GM12891 (cell line): ENCODE results near the genes PACRGL, SOD3, LGI2, ZCCHC4 and ANAPC4.

- RRBS: under 1% methylated on average over 14 of the region's 62 CpGs
Measured at GRCh38 chr4:20699866-20700709, at the start of gene PACRGL. Gene PACRGL, plus strand, starts transcription at chr4:20700458.

- RRBS: no CpG with 5 or more reads among the region's 7 CpGs
Measured at GRCh38 chr4:22398640-22399440, 117.0 kb downstream of the ADGRA3 start.

GRCh38 chr4:22491034-22491478 is 24.8 kb downstream of the ADGRA3 start:
- RRBS: no CpG with 5 or more reads among the region's 4 CpGs

- RRBS: 1% methylated on average over 3 of the region's 71 CpGs
Measured at GRCh38 chr4:22514981-22515816, 667 bp downstream of the ADGRA3 start.

- RRBS: no CpG with 5 or more reads among the region's 8 CpGs
Measured at GRCh38 chr4:23788374-23789019, 101.3 kb downstream of the PPARGC1A start.

GRCh38 chr4:23888353-23888583 is 1.6 kb downstream of the PPARGC1A start:
- RRBS: no CpG with 5 or more reads among the region's 1 CpG

DNA sequence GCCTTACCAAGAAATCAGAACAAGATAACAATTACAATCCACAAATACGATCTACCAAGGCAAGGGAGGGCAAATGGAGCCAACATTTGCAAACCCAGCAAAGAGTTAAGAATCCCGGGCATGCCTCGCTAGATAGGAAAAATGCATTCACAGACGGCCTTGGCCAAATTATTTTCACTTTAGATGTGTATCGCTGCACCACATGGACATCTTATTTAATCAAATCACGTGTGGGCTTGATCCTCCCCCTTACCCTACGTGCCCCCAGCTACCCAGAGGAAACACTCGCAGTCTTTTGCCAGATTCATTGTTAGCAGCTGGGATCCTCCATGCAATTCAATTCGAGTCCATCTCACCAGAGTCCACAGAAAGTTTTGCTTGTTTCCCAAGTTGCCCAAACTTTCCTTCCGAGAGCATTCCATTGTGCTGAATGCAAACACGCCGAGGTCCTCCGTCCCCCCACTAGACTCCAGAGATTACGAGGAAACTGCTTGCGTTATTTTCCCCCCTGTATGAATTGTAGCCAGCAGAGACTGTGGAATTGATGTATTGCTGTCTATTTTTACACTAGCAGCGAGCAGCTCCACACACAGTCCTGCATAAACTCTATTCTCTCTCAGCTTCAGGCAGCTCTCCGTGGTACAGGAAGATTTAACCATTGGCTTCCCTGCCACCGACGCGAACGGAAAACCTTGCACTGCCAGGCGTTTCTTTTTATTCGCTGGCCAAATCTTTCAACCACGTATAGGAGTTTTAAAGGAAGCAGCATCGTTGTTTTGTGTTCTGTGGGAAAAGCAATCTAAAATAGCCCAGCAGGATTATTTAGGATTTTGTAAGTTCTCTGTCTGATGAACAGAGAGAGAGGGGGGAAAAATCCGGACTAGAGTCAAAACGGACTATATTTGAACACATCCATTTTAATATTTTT is 999 bp downstream of the PPARGC1A start:
- RRBS: no CpG with 5 or more reads among the region's 27 CpGs

DNA sequence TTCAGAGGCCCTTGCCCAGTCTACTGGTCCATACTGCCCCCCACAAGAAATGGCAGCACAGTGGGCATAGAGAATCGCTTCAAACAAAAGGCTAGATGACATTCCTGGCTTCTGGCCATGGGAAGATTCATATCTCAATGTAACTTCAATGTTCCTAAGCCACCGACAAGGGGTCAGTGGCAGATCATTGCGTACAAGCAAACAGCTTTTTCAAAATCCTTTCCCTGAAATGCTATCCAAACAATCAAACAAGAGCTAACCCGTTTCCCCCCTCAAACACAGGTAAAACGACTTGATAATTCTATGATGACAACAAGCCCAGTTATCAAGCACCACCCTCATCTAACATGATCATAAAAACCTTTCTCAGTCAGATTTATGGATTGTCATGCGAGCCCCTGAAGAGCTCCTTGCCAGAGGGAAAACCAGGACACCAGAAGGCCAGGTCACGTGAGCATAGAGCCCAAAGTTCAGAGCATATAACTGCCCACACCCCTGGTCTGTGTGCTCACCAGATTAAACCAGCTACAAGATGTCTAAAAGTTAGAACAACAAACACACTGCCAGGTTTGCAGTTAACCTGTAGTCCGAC is 247.9 kb upstream of the PPARGC1A start:
- RRBS: no CpG with 5 or more reads among the region's 8 CpGs

- RRBS: no CpG with 5 or more reads among the region's 4 CpGs
Measured at GRCh38 chr4:24261234-24261756, 323.1 kb downstream of the DHX15 start.

DNA sequence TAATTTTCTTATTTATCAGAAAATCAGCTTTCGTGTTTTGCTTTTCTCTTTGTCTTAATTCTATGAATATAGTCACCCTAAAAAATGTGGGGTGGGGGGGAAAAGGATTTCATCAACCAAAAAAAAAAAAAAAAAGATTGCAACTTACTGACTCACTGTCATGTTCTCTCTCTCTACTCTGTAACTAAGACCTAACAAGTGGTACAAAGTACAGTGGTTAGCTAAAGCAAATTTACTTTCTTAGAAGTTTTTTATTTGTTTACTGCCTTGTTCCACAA is 271.9 kb downstream of the DHX15 start:
- RRBS: no CpG with 5 or more reads among the region's 1 CpG

GRCh38 chr4:24472615-24473281 is 111.6 kb downstream of the DHX15 start:
- RRBS: 2% methylated on average over 12 of the region's 87 CpGs

DNA sequence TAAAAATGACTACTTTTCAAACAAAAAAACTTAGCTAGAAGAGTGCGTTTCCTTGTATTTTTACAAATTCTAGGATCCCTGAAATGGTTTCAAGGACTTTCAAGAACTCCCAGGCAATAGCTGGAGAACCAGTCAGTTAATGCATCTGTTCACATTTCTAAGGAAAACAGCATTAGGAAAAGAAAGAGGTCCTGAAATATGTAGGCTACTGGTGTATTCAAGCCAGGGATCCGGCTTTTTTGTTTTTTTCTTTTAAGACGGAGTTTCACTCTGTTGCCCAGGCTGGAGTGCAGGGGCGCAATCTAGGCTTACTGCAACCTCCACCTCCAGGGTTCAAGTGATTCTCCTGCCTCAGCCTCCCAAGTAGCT is 11.7 kb downstream of the DHX15 start:
- RRBS: no CpG with 5 or more reads among the region's 4 CpGs

DNA sequence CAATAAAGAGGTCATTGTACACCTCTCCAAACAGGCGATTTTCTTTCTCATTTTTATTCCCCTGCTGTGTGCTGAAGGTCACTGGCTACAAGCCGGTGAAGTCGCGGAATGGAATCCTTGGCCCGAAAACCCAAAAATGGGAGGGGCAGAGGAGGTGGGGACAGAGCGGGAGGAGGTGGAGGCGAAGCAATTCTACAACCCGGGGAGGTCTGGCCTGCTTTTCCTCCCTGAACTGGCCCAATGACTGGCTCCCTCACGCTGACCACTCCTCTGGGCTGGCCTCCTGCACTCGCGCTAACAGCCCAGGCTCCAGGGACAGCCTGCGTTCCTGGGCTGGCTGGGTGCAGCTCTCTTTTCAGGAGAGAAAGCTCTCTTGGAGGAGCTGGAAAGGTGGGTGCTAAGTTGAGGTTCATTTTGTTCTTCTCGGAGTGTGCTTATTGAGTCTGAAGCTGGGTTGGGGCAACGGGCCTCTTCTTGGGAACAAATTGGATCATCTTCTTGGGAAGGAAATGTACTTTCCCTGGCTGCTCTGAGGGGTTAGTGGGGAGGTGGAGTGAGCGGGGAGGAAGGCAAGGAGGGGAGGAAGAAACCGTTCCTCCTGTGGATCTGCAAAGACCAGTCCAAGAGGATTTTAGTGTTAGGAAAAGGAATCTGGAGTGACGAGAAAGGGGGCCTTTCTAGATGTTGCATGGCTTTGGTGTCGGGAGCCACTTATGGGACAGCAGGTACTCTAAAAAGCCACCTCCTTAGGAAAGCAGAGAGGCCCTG is at the start of gene SOD3:
TSS of gene SOD3 (plus strand) at position 312 of the 768 bp plus-strand sequence.
- RRBS: no CpG with 5 or more reads among the region's 18 CpGs

GRCh38 chr4:24856694-24857153 is 56.1 kb downstream of the CCDC149 start:
- RRBS: no CpG with 5 or more reads among the region's 8 CpGs

DNA sequence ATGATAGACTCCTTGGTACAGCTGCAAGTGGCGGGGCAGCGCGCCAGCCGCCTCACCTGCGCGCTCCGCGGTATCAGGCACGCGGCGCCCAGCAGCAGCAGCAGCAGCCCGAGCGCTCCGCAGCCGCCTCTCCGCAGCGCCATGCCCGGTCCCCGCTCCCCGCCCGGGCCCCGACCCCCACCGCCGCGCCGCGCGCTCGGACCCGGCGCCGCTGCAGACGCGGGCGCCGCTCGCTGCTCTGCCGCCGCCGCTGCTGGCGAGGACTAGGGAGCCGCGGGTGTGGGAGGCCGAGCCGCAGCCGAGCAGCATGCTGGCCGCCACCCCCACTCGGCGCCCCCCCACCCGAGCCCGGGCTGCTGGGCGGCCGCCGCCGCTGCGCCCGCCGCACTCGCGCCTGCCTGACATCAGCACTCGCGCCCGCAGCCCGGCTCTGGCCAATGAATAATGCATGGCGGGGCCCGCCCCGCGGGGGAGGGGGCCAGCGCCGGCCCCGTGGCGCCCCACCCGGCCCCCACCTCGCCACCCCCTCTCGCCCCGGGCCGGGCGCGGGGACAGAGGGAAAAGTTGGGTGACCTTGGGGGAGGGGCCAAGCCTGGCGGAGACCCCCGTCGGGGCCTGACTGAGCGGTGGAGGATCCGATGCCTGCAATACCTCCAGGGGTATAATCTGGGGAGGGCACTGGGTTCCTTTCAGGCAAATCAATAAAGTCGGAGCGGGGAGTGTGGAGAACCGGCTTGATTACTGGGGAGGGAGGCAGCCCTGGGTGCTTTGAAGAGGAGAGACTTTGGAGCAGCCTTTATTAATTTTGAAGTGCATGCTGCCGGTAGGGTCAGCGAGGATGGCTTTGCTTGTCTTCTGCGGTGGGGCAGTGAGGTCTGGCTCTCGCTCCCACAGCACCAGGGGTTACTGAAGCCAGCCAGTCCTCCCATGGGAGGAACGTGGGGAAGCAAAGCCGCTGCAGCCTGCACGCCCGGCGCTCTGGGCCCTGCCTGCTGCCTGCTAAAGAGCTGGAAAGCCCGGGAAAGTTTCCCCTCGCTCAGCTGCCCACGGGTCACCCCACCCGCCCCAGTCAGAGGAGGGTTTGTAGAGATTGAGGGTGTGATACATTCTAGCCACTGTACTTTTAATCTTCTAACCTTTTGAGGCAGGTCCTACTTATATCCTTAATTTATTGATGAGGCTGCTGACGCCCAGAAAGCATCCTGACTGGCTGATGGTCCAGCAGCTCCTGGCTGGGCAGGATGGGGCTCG is at the start of gene LGI2:
TSS of gene LGI2 (minus strand) at position 396 of the 1,251 bp plus-strand sequence.
- RRBS: 3% methylated on average over 31 of the region's 102 CpGs

GRCh38 chr4:25312257-25313415 is at the start of gene ZCCHC4:
Gene ZCCHC4, plus strand, starts transcription at chr4:25312774.
- RRBS: 0% methylated on average over 2 of the region's 47 CpGs

DNA sequence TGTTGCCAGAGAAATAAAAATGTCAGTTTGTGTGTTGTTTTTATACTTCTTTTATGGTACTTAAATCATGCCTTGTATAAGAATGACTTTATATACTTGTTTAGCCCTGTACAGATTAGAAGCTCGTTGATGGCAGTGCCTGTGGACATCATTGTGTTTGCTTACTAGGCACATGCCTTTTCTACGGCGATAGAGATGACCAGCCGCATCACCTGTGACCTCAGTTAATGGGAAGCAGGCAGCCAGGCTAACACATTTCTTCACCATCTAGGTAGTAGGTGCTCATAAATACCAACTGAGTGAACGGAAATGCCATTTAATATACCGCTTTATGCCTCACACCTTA is 3.9 kb upstream of the ANAPC4 start:
- RRBS: no CpG with 5 or more reads among the region's 6 CpGs

GRCh38 chr4:25376605-25377750 is at the start of gene ANAPC4:
Gene ANAPC4, plus strand, starts transcription at chr4:25377263.
- RRBS: 1% methylated on average over 38 of the region's 85 CpGs

DNA sequence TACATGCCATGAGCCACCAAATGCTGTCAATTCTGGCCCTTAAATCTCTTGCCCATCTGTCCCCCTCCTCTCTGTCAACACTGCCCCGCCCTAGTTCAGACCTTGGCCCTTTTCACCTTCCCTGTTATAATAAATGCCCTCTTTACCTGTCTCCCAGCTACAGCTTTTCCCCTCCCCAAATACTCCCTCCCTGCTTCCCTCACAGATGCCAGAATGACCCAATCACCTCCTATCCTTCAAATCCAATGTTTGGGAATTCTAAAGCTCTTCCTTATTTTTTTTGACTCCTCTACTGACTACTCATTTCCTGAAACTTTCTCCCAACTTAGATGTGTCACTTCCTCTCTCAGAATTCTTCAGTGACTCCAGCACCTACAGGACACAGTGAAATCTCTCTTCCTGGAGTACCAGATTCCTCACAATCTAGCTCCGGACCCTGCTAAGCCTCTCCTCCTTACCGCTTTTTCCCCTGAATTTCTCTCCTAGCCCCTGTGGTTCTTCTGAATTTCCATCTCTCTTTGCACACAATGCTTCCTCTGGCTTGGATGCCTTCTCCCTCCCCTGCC is 79.9 kb downstream of the ANAPC4 start:
- RRBS: no CpG with 5 or more reads among the region's 3 CpGs

- RRBS: no CpG with 5 or more reads among the region's 3 CpGs
Measured at GRCh38 chr4:25802134-25802525, 60.7 kb downstream of the SEL1L3 start.